ENCODE data around the gene SLC39A7.

DNA sequence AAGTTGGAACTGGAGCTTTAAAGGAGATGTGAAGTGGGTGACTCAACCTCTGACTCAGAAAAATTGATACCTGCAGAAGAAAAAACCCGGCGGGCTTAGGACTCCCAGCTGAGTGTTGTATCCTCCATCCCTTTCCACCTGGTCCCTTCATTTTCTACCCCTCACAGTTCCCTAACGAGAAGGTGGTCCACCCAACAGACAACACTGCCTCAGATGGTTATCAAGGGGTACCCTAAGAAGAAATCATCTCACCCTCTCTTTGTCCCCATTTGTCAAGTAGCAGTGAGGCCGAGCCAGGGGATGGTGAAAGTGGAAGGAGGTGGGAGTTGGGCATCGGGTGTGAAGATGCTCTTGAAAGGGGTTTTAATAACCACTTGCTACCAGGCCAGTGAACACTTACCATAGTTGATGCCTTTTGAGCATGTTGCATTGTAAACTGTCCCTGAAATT, 13.0 kb downstream of the HLA-DPB1 start:
- PRO-cap, result no peak

GRCh38 chr6:33113861-33114142, 38.0 kb downstream of the HLA-DPB1 start:
- PRO-cap, result no peak

GRCh38 chr6:33116870-33117173, 41.0 kb downstream of the HLA-DPB1 start:
- PRO-cap, result no peak

DNA sequence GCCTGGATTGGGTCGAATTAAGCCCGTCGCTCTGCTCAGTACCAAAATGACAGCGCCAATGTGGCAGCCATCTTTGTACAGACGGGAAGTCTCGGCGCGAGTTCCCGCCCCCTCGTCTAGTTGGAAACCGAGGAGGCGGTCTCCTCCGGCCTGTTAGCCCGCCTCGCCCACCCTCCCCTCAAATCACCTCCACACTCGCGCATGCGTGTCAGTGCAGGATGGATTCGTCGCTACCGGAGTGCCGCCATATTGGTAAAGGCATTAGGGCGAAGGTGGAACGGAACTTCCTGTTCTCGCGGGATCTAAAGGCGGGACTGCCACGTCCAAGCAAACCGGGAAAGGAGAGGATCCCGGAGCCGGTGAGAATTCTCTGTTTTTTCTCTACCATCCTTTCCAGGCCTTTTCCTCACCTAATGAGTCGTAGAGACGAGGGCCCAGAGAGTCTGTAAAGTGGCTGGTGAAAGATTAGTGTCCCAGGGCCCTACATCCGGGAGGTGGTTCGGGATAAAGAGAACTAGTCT, at the start of gene SLC39A7:
SLC39A7 (plus strand) TSS at position 288 of the 521 bp plus-strand sequence.
- PRO-cap, result bidirectional peak, plus-strand start at position 330 of the sequence, minus-strand start at position 60 of the sequence

DNA sequence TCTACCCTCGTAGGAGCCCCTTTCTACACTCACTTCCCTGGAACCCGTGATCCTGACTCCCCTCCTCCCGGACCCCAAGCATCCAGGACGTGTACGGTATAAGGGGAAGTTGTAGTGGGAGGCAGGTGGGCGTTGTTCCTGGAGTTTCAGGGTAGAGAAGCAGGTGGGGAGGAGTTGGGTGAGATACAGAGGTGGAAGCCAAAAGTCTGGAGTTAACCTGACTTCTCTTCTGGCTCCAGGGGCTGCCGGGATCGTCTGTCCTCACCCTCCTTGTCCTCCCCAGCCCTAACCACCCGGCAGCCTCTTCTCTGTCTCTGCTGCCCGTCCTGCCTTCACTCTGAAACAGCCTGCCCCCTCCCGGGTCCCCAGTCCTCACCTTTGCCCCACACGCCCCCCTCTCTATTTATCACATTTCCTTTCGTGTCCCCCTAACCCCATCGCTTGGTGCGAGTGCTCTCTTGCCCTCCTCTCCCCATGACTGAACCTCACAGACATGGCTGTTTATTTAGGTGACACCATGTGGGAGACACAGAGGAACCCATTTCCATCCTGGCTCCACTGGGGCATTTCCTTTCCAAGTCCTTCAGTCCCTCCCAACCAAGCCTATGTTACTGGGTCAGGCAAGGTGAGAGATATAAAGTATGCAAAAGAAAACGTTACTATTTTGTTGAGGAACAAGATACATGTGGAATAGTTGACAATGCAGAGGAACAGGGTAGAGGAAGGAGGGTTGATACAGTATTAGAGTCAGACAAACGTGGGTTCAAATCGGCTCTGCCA, 5.7 kb downstream of the RING1 start:
- PRO-cap, result no peak

GRCh38 chr6:33297379-33297633, 1.4 kb downstream of the RGL2 start:
- PRO-cap, result no peak

DNA sequence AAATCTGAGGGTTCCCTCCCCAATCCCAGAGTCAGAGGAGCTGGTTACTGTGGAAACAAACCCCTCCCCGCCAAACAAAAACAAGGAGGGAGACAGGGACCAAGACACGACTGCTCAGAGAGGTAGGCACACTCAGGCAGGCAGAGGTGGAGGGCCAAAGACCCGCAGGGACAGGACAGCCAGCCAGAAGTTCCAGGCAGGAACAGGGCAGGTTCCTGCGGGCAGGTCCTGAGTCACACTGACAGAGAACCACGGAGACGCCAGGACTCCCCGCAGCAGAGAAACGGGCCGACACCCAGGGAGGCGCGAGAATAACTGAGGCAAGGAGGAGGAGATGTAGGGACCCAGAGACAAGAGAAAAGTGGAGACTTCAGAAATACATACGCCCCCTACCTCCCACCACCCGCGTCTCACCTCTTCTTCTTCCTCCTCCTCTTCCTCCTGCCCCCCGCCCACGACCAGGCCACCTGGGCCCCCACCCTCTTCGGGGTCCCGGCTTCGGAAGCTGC, 647 bp downstream of the RGL2 start:
- PRO-cap, result bidirectional peak, plus-strand start at position 107 of the sequence, minus-strand start outside the sequence; bidirectional peak, plus-strand start at position 244 of the sequence, minus-strand start at position 240 of the sequence

DNA sequence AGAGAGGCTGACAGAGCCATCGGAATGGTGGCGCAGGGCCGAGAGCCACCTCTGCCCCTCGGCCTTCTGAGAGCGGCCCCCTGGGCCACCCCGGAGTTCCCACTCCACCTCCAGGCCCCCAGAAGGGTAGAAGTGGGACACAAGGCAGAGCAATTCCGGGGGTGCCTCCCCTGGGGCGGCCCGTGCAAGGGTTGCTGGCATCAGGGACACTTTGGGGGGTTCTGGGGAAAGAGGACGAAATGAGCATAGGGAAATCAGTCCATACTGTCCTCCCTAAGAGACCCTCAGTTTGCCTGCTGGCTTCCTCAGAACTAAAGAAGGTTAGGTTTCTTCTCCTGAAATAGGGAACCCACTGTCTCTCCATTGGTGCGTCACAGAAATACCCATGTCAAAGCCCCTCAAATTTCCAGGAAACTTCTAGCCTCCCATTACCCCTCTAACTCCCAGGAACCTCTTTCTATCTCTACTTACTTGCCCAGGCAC, 5.7 kb upstream of the RGL2 start:
- PRO-cap, result no peak

DNA sequence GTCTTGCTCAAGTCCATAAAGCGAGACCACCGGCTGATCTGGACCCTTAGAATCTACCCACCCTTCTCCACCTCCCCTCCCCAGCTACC, 905 bp downstream of the TAPBP start:
- PRO-cap, result no peak

GRCh38 chr6:33411413-33411557, 471 bp downstream of the PHF1 start:
- PRO-cap, result no peak

GRCh38 chr6:33426848-33427365, 7.0 kb downstream of the SYNGAP1 start:
- PRO-cap, result no peak

GRCh38 chr6:33430888-33431782, 11.3 kb downstream of the SYNGAP1 start:
- PRO-cap, result no peak

- PRO-cap, result no peak
These were observed 13.3 kb upstream of the ITPR3 start for GRCh38 chr6:33607801-33608204.

- PRO-cap, result bidirectional peak, plus-strand start at chr6:33624410, minus-strand start at chr6:33624334
These were observed 3.1 kb downstream of the ITPR3 start for GRCh38 chr6:33624115-33624646.

- PRO-cap, result no peak
These were observed 24.5 kb downstream of the UQCC2 start for GRCh38 chr6:33686778-33687642.

GRCh38 chr6:33695194-33696365, 15.9 kb downstream of the UQCC2 start:
- PRO-cap, result unidirectional peak, plus-strand start at chr6:33695824

DNA sequence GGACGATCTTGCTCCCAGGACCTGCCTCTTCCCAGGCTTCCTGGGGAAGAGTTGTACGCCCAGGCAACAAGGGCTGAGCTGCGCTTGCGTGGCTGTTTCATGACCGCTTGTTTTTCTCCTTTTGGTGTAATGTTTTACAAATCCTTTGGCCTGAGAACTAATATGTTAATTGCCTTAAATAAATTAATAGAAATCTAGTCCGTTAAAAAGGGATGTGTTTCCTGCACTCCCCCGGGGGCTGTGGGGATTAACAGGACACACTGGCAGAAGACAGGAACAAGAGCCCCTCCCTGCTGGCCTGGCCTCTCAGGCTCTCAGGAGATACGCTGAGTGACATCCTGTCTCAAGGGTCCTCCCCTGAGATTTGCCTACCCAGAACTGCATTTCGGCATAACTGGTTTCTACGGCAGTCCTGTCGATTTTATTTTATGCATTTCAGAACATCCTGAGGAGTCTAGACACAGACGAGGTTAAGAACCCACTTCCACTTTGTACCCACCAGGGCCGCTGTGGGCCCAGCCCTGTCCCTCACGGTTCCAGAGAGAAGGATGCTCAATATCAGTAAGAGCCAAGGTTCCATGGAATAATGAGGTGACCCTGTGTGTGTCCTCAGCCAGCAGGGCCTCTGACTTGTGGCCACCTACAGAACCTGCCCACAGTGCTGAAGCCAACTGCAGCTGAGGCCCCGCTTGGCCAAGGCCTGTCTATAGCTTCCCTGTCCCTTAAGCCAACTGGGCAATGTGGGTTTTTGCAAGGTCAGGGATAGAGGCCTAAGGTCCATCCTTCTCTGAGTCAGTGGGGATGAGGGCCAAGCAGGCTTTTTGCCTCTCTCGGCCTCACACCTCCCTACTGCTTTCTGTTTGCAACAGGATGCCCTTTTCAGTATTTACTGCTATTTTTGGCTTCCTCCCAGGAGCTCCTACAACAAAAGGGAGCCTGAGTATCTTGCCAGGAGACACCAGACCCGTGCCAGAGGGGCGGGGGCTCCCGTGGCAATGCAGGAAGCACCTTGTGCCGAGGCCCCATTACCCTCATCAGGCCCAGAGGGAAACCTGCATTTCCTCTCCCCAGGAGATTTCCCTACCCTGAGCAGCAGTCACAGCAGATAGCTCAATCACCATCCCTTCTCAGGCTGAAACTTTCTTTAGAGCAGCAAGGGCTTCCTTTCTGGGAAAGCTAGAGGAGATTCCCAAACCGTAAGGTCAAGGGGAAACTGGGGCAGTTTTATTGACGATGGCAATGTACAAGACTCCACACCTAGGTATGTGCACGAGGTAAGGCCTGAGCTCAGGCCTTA, 14.7 kb downstream of the UQCC2 start:
- PRO-cap, result no peak

DNA sequence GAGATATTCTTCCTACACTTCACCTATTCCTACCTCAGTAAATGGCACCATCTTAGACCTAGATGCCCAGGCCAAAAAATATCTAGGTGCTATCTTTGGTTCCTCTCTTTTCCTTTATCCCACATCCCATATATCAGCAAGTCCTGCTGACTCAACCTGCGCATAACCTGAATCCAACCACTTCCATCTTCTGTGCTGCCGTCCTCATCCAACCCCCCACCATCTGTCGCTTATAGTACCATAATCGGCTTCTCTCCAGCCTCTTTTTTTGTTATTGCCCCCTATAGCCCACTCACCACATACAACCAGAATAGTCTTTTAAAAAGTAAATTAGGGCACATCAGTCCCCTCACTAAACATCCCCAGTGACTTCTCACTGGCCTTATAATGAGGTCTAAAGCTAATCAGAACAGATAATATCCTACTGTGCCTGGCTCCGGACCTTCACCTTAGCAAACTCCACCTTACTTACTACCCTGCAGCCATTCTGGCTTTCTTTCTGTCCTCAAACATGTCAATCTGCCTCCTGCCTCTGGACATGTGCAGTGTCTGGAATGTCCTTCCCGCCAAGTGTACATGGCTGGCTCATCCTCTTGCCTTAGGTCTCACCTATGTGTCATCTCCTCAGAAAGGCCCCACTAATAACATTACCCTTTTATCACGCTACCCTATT, 1.4 kb downstream of the UQCC2 start:
- PRO-cap, result no peak

DNA sequence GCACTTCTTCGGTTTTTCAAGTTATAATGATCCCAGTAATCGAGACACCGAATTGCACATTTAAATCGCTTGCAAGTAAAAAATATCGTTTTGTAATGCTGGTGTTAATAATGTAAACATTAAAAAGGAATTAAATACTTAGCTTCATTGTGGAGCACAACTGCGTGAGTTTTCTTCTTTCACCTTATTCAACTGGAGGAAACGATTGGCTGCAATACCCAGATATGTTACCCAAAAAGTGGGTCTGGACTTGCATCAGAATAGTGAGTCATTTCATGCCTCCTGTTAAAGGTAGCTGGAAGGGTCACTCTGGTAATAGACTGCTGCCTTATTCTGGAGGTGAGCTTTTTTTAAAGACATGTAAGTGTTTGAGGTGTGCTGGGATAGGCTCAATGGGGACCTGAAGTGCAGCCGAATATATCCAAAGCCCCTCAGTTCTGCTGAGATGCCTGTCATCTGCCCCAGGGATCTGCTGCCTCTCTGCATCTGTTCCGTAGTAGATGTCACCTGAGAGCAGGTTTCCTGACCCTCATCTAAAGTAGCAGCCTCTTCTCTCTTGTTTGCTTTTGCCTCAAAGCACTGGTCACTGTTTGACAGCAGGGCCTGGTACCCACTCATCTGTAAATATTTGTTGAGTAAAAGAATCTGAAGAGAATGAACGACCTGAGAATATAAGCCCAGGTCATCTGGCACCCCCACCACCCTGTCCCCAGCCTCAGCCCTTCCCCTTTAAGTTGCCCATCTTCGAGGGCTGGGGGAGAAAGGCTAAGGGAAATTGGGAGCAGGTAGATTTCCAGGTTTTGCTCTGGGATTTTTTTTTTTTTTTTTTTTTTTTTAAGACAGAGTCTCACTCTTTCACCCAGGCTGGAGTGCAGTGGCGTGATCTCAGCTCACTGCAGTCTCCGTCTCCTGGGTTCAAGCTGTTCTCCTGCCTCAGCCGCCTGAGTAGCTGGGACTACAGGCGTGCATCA, 5.6 kb upstream of the UQCC2 start:
- PRO-cap, result no peak

DNA sequence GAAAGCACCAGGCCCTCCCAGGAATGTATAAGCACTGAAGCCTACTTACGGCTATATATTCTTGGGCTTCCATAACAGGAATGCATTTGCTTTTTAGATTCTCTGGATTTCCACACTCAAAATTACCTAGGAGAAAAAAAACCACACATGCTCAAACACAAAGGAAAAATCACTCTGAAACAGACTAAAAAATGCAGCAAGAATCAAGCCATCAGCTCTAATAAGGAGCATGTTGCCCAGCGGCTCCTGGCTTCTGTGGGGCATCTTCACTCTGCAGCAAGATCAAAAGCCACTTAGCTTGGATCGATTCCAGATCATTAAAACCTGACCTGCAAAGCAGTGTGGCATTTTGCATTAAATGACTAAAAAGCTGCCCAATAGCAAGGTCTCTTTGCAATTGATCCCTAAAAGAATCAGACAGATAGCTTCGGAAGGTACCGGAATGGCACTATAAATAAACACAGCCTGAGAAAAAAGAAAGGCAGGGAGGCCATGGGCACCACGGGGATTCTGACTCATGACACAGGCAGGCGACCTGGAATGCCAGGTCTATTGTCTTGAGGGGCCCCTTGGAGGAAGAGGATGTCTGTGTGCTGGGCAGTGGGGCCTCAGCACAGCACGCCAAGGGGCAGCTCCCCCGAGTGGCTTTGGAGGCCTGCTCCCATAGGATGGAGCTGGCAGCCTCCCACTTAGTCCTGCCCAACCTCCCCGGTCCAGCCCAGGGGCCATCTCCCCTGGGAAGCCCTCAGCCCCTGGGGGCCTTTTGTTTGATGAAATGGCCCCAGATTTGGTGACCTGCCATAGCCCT, 7.7 kb downstream of the LEMD2 start:
- PRO-cap, result no peak